Prostate gland (tissue), 2 donors: Measurements from ENCODE around the genes RAB10 and ADGRF3.

- PRO-cap: no peak
- RAMPAGE, long total RNA, 2 experiments: no peak in any of the 2 experiments
Measured at GRCh38 chr2:25132298-25132784, 36.0 kb downstream of the POMC start.

GRCh38 chr2:25305056-25305794, 36.5 kb downstream of the DNMT3A start:
- PRO-cap: no peak
- RAMPAGE, long total RNA, 2 experiments: no peak in any of the 2 experiments

DNA sequence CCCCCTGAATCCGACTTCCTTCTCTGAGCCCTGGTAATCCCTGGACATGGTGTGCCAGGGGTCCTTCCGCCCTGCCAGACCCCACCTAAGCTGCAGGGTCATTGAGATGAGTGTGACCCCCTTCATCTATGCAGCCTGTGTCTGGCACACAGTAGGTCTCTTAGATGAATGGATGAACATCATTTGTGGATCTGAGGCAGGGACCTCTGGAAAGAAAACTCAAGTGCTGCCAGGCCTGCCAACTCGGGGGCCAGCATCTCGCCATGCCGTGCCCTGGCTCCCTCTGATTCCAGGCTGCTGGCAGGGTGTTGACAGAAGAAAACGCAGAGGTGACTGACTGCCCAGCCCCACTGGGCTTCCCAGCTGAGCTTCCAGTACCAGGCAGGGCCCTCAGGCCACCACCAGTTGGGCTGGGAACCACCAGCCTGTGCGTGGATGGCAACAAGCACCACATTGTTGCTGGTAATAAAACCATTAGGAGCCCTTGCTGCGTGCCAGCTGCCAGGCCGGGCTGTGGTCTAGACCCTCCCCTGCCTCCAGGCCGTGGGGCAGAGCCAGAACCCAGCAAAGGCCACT, 9.3 kb downstream of the DNMT3A start:
- PRO-cap: no peak
- RAMPAGE, long total RNA, 2 experiments: no peak in any of the 2 experiments

DNA sequence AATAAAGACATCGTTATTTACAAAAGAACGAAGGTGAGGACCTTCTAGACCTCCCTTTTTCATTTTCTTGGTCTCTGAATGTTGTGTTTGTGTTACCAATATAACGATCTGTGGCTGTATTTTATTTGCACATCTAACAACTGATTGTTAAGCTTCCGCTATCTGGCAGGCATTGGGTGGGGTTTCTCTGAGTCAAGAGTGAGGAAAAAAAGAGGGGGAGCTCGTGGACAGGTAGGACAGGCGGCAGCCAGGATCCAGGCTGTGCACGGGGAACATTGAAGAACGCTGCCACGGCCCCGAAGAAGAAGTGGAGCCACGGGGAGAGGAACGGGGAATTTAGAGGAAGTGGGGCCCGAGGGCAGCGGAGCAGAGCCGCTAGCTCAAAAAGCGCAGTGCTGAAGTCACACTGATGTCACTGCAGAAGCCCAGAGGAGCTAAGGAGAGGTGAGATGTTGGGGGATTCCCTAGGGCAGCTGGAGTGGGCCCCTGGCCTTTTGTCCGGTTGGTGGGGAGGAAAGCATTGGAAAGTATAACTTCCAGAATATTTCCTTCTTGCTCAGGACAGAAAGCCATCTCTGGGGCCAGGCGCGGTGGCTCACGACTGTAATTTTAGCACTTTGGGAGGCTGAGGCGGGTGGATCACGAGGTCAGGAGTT, 20.9 kb upstream of the DNMT3A start:
- PRO-cap: unidirectional peak, minus-strand start at position 309 of the sequence
- RAMPAGE, long total RNA, 2 experiments: no peak in any of the 2 experiments

- PRO-cap: no peak
- RAMPAGE, long total RNA, 2 experiments: no peak in any of the 2 experiments
Measured at GRCh38 chr2:25592846-25593596, 80.4 kb downstream of the DTNB start.

GRCh38 chr2:25740379-25741249, 67.2 kb upstream of the DTNB start:
- PRO-cap: no peak
- RAMPAGE, long total RNA, 2 experiments: no peak in any of the 2 experiments

DNA sequence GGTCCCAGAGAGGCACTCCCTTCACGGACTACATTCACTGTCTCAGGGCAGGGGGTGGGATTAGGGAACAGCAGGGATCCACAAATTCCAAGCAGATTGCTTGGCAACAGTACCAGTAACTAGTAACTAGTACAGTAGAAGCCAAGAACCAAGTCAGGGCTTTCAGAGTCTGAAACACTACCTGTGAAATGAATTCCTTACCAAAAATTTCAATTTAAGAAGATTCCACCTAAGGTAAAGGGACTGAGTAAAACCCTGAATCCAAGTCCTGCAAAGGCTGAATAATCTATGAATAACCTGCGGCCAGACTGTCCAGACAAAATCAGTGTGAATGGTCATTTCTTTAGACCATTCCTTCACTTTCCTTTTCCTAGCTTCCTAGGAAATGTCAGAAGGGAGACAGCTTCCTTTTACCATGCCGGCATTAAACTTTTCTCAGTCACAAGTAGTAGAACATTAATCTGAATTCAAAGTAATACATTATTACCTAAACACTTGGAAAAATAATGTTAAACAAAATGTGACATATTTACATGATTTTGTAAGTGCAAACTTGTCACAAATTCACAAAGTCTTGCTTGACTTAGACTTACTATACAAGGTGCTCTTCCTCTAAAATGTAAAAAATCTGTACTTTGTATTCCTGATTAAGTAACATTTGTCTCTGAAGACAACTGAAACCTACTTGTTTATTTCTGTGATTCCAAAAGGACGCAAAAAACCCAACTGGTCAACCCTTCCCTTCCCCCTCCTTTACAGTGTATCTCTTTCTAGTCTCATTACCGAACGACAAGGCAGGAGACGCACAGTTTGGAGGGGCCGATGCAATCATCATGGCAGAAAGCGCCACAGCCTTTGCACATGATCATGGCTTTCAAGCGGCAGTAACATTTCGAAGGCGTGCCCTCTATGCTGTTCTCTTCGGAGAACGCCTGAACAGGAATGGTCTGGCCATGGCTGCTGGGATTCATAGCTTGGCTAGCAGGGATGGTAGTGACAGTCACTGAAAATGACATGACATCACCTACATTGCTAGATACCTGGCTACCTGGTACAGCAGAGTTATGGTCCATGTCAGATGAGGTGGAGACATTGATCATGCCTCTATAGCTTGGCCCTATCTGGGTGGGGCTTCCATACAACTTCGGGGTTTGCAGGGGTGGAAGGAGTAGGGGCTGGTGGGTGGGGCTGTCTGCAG, 68.3 kb upstream of the DTNB start:
- PRO-cap: no peak
- RAMPAGE, long total RNA, 2 experiments: no peak in any of the 2 experiments

DNA sequence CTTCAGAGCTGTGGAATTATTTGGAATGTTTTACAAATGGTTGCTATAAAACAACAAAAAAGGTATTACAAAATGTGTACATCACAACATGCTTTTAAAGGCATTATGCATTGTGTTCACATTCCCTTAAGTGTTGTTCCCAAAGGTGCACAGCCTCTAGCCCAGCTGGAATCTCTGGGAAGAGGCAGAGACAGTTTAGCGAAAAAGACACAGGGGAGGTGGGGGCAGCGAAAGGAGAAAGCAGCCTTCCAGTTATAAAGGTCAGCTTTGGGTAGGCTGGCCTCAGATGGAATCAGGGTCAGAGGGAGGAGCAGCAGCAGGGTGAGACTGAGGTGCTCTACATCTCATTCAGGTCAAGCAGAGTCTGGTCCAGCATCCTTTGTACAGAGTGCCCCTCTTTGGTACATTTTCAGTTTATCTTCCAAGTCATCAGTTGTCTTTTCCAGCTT, 68.7 kb downstream of the ASXL2 start:
- PRO-cap: no peak
- RAMPAGE, long total RNA, 2 experiments: no peak in any of the 2 experiments

DNA sequence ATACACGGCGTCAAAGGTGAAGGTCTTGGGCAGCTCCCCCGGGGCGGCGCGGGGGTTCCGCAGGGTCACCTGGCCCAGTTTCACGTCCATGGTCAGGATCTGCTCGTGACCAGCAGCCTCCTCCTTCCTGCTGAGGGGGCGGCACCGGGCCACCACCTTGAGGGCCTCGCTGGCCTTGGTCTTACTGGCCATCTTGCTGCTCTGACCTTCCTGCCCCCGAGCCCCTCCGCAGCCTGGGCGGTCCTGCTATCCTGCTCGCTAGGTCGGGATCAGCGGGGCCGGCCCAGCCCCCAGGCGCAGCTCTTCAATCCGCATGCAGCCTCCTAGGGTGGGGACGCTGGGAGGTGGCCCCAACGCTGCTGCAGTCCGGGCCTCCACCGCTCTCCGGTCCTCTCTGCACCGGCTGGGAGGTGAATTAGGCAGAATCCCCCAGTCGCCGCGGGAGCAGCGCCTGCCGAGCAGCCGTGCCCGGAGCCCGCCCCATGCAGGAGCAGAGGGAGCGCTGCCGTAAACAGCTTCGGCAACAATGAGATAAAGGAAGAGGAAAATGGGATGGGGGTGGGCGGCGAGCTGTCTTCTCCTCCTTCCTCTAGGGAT, 473 bp downstream of the KIF3C start:
- PRO-cap: no peak
- RAMPAGE, long total RNA, 2 experiments: no peak in any of the 2 experiments

- PRO-cap: bidirectional peak, plus-strand start at chr2:26034040, minus-strand start at chr2:26033957; bidirectional peak, plus-strand start at chr2:26034382, minus-strand start at chr2:26034274
- RAMPAGE, long total RNA, 2 experiments: start-site peak on the plus strand in 2 of 2 experiments, at chr2:26034097-26034128 at its widest, 470 to 1,661 reads per replicate
Measured at GRCh38 chr2:26033925-26034774, at the start of gene RAB10. RAB10 (plus strand) TSS chr2:26034084.

DNA sequence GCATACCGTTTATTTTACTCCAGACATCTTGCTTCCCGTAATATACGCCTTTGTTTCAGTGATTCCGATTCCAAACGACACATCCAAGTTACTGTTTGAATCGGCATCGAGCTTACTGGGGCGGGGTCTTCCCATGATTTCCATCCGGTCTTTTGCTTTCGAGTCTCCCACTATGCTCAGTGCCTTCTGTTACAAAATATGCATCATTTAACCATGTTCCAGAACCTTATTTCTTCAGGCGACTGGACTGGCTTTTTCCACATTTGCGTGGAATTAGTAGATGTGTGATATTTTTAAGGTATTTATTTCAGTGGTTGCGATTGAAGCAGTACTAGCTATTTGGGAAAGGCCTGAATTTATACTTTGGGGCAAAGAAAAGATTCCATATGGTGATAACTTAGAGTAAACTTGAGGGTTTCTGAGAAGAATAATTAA, 908 bp downstream of the RAB10 start:
- PRO-cap: no peak
- RAMPAGE, long total RNA, 2 experiments: no peak in any of the 2 experiments

DNA sequence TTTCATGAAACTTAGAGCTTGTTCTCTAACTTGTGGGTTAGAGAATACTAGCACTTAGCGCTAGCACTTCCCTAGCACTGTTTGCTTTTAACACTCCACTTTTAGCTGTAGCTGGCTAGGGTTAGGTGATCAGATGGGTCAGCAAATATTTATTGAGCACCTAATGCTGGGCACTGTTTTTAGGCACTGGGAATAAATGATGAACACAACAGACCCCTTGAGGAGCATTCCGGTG, 2.1 kb downstream of the RAB10 start:
- PRO-cap: no peak
- RAMPAGE, long total RNA, 2 experiments: no peak in any of the 2 experiments

DNA sequence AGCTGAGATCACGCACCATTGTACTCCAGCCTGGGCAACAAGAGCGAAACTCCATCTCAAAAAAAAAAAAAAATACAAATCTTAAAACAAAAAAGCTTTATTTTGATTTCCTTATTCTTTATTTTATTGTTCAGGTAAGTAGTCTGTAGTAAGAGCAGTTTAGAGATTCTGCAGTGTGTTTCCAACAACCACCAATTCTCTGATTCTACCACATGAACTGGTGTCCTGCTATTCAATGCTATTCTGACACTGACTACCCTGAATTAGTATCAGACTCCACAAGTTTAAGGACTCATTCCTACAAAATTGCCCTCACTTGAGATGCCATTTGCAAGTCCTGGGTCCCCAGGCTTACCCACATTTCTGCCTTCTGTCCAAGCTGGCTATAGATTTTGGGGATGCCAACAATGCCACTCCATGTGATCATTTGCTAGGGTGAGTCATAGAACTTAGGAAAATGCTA, 61.3 kb upstream of the GAREM2 start:
- PRO-cap: no peak
- RAMPAGE, long total RNA, 2 experiments: no peak in any of the 2 experiments

GRCh38 chr2:26127020-26127272, 45.9 kb upstream of the GAREM2 start:
- PRO-cap: no peak
- RAMPAGE, long total RNA, 2 experiments: no peak in any of the 2 experiments

DNA sequence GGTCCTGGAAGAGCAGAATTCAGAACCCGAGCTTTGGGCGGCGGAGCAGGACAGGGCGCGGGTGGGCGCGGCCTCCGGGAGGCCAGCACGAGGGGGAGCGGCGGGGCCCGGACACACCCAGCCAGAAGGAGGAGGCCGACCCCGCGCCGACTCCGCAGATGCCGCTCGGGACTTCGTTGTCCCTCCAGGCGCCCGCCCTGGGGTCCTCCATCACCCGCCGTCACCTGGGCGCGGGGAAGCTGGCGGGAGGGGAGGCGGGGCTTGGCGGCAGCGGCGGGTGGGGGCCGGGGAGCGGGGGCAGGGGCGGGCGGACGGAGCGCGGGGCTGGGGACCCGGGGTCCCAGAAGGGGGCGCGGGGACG, 387 bp upstream of the GAREM2 start:
- PRO-cap: no peak
- RAMPAGE, long total RNA, 2 experiments: no peak in any of the 2 experiments

- PRO-cap: no peak
- RAMPAGE, long total RNA, 2 experiments: no peak in any of the 2 experiments
Measured at GRCh38 chr2:26184497-26184696, 11.5 kb downstream of the GAREM2 start.

DNA sequence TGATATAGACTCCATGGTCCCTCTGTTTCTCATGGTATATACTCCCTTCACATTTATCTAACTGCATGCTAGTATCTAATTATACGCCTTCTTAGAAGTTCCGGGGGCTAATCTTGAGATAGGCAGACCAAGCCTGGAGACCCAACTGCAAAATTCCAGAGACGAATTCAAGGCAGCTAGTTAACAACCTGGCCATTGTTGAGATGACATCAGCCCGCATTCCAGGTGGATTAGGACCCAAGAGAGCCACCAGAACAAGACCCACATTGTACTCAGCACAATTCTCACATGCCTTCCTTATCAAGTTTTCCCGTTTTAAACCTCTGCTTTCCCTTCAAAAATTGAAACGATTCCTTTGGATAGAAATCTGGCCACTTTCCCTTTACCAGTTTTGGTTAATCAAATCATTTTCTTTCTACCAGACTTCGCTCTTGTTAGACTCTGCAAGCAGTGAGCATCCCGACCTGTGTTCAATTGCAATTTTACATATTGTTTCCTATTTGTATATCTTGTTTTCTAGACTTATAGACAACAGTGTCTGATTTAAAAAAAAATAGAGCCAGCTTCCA, 6.2 kb upstream of the SELENOI start:
- PRO-cap: no peak
- RAMPAGE, long total RNA, 2 experiments: no peak in any of the 2 experiments

DNA sequence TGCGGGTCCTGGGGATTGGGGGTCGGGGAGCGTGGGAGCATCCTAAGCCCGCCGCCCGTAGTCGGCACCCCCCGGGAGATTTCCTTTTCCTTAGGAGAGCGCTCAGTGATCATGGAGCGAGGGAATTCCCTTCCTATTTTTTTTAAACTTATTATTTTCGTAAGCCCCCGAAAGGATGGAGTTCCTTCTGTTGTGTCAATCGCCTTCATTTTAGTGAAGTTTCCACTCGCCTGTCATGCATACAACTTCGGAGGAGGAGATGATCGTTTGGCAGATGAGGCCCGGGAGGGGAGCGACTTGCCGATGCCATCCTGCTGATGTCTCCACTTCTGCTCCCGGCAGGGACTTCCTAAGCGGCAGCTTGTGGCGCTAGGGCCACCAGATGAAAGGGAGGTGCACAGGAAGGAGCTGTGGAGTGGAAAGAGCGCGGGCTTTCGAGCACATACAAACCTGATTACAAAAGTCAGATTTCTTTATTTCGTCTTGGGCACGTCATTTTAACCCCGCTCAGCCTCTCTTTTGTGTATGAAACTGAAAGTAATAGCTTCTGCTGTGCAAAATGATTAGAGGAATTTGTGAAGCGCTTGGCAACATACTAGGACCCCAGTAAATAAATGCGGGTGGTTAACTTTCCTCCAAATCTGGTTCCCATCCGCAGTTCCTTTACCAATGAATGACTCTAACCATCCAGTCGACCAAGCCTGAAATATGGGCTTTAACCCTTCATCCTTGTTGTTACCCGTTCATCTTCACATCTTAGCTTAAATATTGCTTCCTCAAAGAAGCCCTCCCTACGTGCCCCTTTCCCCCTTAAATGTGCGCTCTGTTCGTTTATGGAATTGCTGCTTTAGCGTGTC, at the start of gene ADGRF3:
TSS of gene ADGRF3 (minus strand) at position 365 of the 857 bp plus-strand sequence.
- PRO-cap: bidirectional peak, plus-strand start at position 378 of the sequence, minus-strand start at position 335 of the sequence
- RAMPAGE, long total RNA, 2 experiments: no peak in any of the 2 experiments

DNA sequence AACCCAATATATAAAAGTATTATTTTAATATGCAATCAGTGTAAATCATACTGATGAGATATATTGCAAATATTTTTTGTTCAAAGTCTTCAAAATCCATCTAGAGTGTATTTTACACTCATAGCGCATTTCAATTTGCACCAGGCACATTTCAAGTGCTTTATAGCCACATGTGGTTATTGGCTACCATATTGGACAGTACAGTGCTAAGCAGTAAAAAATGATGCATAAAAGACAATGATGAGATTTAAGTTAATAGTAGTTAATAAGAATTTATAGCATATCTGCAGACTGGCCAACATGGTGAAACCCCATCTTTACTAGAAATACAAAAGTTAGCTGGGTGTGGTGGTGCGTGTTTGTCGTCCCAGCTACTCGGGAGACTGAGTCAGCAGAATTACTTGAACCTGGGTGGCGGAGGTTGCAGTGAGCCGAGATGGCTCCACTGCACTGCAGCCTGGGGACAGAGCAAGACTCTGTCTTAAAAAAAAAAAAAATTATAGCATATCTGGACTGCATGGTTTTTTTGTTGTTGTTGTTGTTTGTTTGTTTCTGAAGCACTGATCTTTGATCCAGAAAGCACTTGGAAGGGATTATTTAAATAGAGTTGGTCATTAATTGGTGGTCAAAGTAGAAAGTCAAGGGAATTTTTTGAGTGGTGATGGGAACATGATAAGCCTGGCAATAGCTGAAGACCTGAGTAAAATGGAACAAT, 9.8 kb downstream of the DRC1 start:
- PRO-cap: no peak
- RAMPAGE, long total RNA, 2 experiments: no peak in any of the 2 experiments

DNA sequence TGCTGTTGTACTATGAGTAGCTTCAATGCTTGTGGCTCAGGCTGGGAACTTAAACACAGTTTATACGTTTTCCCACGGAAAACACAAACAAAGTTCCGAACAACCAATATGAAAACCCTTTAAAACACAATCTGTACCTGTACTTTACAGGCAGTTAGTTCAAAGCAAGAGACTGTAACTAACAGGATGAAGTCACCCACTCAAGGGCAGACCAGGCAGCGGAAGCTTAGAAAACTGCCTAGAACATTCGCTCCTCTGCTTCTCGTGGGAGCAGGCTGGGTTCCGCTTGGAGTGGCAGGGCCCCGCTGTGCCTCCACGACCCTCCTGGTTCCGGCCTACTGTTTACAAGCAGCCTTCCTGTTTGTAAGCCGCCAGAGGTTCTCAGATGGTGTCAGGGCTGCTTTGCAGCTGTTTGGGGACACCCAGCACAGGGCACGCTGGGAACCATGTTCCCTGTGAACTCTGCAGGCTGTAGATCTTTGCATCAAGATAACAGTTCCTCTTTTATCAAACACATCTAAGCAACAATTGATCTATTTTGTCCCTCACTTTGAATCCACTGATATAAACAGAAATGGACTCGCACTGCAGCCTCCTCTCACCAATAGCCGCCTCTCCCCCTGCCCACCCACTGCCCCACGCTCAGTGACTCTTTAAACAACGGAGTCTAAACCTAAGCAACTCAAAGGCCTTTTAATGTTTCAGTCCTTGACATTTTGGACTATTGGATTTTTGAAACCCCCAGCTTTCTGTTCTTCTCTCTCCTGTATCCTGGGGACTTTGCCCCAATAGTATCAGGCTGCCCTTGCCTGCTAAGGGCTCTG, 31.2 kb downstream of the CIB4 start:
- PRO-cap: no peak
- RAMPAGE, long total RNA, 2 experiments: no peak in any of the 2 experiments